PC-3 (cell line): ENCODE measurements around the genes P2RY1 and PLCH1.

DNA sequence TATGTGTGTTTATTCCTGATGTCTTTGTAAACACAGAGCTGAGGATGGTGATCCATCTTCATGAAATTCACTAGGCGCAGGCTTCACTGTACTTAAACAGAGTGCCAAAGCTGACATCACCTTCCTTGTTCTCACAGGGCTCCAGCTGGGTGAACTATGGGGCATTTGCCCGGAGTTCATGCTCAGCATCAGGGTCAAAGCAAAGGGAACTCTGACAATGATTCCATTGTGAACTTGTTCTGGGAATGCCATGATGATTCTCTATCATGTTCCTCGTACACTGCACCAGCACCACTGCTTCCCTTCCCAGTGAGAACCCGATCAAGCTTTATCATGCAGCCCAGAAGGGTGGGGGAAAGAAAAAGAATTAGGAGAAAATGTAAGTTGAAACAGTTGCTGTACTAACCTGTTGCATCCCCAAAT is 184.7 kb upstream of the P2RY1 start:
- RAMPAGE, long total RNA, result no peak

GRCh38 chr3:152834298-152835290 is at the start of gene P2RY1:
P2RY1 (plus strand) TSS chr3:152835131.
- RAMPAGE, long total RNA, result no peak

- RAMPAGE, long total RNA, result no peak
These were observed 649 bp downstream of the P2RY1 start for GRCh38 chr3:152835291-152836269.

DNA sequence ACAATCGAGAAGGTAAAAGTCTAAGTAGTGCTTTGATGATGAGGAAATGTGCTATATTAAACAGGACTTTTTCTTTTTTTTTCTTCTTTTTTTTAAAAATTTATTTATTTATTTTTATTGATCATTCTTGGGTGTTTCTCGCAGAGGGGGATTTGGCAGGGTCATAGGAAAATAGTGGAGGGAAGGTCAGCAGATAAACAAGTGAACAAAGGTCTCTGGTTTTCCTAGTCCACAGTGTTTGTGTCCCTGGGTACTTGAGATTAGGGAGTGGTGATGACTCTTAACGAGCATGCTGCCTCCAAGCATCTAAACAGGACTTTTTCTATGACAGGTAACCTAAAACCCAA is 104.6 kb downstream of the P2RY1 start:
- RAMPAGE, long total RNA, result no peak

- RAMPAGE, long total RNA, result no peak
These were observed 4.2 kb downstream of the RAP2B start for GRCh38 chr3:153166261-153166660.

GRCh38 chr3:153624725-153625001 is 462.6 kb downstream of the RAP2B start:
- RAMPAGE, long total RNA, result no peak

DNA sequence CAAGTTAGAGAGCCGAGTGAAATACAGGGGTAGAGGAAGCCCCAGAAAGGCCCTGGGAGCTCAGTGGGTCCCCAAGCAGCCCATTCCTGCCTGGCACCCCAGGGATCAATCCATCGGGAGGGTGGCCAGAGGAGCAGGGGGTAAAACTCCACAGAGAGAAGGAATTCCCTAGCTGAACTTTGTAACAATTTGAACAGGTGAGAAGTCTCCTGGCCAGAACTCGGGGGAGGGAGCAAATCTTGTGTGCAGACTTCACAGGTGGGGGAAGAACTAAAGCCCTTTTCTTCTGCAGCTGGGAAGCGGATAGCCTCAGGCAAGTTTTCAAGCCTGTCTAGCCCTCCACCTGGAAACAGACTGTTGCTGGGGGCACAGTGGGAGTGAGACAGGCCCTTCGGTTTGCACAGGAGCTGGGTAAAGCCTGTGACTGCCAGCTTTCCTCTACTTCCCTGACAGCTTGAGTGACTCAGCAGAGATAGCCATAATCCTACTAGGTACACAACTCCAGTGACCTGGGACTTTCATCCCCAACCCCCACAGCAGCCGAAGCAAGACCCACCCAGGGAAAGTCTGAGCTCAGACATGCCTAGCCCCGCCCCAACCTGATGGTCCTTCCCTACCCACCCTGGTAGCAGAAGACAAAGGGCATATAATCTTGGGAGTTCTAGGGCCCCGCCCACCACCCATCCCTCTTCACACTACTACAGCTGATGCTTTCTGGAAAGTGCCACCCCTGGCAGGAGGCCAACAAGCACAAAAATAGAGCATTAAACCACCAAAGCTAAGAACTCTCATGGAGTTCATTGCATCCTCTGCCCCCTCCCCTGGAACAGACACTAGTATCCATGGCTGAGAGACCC is 478.7 kb downstream of the RAP2B start:
- RAMPAGE, long total RNA, result no peak

DNA sequence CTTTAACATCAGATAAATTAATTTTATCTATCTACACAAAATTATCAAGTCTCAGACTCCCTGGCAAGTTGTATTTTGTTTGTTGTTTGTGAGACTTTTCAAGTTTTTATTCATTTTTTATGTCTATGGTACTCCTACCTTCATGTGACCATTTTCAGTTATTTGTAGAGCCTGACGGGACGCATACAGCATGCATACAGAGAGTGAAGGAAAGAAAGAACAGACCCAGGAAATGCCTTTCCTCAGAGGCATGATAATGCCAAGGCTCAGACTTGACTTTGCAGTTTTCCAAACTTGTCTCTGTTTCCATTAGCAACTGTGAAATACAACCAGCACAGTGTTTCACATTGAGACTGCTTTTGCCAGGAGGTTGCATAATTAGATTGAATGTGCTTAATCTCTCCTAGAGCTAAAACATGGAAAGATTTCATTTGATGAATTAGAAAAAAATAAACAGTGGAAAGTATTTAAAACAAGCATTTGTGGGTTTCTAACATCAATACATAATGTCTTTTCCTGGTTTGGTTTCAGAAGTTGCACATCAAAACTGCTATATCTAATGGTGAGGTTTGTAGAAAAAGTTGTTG is 60.6 kb upstream of the ARHGEF26 start:
- RAMPAGE, long total RNA, result no peak

GRCh38 chr3:155080697-155081403 is 731 bp downstream of the MME start:
- RAMPAGE, long total RNA, result no peak

- RAMPAGE, long total RNA, result no peak
These were observed 60.4 kb downstream of the STRIT1 start for GRCh38 chr3:155232937-155233580.

DNA sequence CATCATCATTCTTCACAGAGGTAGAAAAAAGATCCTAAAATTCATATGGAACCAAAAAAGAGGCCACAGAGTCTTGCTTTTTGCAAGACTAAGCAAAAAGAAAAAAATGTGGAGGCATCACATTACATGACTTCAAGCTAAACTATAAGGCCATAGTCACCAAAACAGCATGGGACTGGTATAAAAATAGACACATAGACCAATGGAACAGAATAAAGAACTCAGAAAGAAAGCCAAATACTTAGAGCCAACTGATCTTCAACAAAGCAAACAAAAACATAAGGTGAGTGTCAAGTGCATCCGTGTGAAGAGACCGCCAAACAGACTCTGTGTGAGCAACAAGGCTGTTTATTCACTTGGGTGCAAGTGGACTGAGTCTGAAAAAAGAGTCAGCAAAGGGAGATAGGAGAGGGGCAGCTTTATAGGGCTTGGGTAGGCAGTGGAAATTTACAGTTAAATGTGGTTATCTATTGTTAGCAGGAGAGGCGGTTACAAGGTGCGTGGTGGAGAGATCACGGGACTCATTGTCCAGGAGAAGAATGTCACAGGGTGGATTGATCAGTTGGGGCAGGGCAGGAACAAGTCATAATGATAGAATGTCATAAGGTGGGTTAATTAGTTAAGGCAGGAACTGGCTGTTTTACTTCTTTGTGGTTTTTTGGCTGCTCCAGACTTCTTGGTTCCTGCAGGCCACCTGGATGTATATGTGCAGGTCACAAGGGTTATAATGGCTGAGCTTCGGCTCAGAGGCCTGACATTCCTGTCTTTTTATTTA is 10.8 kb downstream of the STRIT1 start:
- RAMPAGE, long total RNA, result no peak

DNA sequence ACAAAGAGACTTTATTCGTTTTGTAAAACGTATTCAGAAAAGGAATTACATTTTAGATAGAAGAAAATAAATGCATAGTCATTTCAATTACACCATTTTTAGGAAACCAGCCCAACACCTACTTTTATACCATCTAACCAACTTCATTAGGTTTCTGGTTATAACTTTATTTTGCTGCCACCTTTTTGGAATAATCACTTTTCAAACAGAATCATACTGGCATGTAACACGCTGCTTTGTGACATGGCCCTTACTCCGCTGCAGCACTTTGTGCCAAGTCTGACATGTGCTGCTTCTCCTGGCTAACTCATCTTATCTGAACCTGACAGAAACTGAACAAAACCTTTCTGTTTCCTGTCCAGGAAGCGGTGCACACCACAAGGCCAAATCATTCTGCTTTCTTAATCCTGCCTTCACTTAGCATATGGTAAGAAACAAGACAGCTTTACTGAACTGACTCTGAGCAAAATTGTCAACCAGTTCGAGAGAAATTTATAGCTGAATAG is 41.3 kb upstream of the STRIT1 start:
- RAMPAGE, long total RNA, result no peak

GRCh38 chr3:155704512-155705259 is 40.2 kb downstream of the PLCH1 start:
- RAMPAGE, long total RNA, result no peak

GRCh38 chr3:155744523-155745362 is at the start of gene PLCH1:
PLCH1 (minus strand) TSS chr3:155745071.
- RAMPAGE, long total RNA, result start-site peak on the minus strand at chr3:155745059-155745087, 36 and 19 reads in 2 replicates

- RAMPAGE, long total RNA, result no peak
These were observed 98.0 kb downstream of the SSR3 start for GRCh38 chr3:156456706-156457446.

DNA sequence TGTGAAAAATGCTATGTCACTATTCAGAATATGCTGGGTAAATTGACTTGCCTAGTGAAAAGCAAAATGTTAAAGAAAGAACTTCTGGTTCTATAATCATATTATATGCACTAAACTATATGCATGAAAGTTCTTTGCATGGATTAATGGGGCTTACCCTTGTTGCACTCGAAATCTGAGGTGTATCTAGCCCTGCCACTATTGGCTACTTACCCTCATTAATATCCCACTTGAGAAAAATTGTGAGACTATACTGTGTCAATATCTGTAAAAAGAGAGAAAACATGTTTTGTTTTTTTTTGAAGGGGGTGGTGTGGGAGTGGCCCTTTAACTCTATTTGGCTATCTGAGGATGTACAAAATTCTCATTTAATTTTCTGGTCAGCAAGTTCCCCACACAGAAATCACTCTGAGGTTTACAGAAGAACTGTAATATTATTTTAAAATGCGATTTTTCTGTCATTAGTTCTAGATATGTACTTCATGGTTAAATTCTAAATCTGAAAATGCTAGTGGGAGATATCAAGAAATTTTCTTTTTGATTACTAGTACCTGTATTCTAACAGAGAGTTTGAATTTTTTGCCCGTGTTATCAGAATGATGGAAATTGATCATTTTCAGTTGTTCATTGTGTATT is 16.9 kb downstream of the SSR3 start:
- RAMPAGE, long total RNA, result no peak

DNA sequence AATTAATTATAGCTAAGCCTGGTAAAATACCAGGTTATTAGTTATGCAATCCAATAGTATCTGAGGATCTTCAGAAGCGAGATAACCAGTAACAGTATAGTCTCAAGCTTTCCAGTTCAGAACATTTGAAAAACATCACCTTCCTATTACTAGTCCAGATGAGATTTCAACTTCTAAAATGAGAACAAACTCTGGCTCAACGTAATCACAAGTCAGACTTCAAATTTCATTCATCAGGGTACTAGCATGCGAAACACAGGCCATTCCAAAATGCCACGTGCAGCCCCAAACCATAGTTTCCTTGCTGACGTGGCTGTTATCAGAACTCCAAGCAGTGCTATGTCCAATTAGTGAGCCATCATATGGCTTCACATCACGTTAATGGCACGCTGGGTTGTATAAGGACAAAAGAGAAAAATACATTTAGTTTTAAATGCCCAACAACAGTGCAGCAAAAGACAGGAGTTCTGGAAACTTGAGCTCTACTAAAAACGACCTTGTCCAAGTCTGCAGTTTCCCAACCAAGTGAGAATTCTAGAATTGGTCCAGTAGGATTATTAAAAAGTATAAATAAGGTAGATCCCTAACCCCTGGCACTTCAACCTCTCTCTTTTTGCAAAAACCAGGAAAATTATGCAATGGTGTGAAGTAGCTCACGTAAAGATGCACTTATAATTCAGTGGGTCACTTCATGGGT is 915 bp downstream of the SSR3 start:
- RAMPAGE, long total RNA, result no peak

GRCh38 chr3:156681677-156682480 is 7.5 kb downstream of the TIPARP start:
- RAMPAGE, long total RNA, result no peak

GRCh38 chr3:156781485-156782160 is 44.5 kb upstream of the LEKR1 start:
- RAMPAGE, long total RNA, result no peak

- RAMPAGE, long total RNA, result no peak
These were observed 56.6 kb downstream of the CCNL1 start for GRCh38 chr3:157103237-157103786.